ENCODE measurements around the gene ITPR2.

DNA sequence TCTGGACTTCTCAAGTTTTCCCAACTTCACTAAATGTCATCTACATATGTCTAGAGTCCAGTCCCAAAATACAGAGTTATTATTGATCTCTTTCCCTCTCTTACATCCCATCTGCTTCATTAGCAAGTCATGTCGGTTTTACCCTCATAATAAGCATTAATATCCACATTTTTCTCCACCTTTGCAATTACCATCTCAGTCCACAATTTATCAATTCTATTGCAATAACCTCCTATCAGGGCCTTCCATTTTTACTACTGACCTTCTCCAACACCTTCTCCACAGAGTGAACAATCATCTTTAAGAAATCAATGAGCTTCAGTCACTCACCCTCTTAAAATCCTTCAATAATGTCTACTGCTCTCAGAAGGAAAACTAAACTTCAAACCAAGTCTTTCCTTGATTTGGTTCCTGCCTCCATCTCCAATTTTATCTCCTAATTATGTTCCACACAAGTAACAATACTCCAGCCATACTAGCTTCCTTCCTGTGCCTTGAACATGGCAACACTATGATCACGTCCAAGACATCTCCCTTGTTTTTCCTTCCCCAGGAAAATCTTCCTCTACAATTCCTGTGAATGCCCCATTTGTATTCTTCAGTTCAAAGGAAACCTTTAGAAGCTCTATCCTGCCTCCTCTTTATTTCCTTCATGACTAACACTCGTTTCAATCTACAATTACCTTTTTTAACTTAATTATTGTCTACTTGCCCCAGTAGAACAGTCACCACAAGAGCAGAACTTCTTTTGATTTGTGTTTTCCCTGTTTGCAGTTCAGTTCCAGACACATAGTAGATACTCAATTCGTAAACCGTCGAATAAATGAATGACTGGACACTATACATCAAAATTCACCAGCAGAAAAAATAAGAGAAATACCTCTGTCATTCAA is 151.6 kb upstream of the SOX5 start:
- PRO-cap, result no peak

DNA sequence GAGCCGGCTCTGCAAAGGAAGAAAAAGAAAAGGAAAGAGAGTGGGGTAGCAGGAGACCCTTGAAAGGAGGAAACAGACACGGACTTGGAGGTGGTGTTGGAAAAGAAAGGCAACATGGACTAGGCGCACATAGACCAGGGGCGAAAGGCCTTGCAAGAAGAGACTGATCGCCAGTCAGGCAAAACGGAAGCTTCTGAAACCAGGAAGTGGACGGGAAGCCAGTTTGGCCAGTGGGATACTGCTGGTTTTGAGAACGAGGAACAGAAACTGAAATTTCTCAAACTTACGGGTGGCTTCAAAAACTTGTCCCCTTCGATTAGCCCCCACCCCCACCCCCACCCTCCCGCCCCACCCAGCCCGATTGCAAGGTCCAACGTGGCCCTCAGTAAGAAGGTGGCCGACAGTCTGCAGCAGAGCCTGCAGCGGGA is 364.9 kb downstream of the BCAT1 start:
- PRO-cap, result no peak

DNA sequence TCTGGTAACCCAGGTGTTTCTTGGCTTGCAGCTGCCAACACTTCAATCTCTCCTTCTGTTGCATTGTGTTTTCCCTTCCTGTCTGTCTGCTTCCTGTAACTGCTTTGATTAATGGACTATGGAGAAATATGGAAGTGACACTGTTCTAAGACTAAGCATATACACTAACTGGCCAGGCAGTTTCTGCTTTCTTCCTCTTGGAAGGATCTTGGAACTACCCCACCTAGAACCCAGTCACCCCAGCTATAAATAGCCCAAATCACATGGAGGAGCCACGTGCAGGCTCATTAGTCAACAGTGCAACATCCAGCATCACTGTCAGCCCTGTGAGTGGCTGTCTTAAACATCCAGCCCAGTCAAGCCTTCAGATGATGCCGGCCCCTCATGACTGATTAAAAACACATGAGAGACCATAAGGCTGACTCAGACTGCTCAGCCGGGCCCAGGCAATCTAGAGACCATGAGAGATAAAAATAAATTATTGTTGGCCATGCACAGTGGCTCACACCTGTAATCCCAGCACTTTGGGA is 39.2 kb downstream of the BCAT1 start:
- PRO-cap, result unidirectional peak, plus-strand start at position 421 of the sequence

DNA sequence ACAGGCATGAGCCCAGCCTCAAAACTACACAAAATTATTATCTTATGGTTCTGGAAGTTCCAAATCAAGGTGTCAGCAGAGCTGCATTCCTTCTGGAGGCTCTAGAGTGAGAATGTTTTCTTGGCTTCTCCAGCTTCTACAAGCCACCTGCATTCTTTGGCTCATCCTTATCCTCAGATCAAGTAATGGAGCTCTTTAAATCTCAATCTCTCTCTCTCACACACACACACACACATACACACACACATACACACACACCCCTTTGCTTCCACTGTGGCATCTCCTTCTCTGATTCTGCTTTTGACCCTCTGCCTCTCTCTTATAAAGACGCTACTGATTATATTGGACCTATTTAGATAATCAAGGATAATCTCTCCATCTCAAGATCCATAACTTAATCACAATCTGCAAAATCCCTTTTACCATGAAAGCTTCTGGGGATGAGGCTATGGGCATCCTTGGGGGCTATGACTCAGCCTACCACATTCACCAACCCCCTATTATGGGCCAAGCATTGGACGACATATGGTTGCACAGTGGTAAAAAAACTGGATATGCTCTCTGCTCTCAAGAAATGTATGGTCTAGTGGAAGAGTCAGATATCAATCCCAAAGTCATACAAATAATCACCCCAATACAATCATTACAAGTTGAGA is 12.3 kb downstream of the BCAT1 start:
- PRO-cap, result no peak

GRCh38 chr12:24951908-24952261 is 3.0 kb upstream of the BCAT1 start:
- PRO-cap, result no peak

GRCh38 chr12:25054580-25055182 is 2.2 kb downstream of the IRAG2 start:
- PRO-cap, result no peak

- PRO-cap, result no peak
Observed at GRCh38 chr12:25056037-25056439, 3.5 kb downstream of the IRAG2 start.

GRCh38 chr12:25206500-25207105 is 11.6 kb downstream of the ETFRF1 start:
- PRO-cap, result no peak

DNA sequence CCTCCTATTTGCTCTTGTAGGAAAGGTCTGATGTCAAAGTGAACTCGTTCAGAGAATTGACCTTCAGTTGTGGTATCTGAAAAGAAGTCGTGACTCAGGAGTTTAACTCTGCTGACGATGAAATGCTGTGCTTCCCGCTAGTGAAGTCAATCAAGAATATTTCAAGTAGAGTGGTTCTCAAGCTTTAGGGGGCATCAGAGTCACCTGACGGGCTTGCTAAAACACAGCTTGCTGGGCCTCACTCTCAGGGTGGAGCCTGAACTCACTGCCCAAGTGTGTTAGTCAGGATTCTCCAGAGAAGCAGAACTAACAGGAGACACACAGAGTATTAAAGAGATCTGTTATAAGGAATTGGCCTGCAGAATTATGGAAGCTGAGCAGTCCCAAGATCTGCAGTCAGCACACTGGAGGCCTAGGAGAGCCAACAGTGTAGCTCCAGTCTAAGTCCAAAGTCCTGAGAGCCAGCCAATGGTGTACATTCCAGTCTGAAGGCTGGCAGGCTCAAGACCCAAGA is 139.5 kb upstream of the LMNTD1 start:
- PRO-cap, result no peak

DNA sequence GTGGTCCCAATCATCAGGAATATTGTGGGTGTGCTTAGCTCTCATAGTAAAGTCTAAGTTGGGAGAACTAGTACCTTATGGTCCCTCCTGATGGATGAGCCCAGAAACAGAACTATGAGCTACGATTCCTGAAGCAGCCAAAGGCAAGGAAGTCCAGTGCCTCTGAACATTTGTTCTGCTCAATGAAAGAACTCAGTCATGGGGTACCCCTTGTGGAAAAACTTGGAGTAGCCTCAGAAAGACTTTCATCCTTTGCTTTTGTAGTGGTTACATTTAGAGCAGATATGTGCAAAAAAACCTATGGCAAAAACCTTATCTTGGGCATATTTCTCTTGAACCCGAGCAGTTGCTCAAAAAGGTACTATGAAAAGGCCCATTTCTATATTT is 28.9 kb upstream of the BHLHE41 start:
- PRO-cap, result no peak

- PRO-cap, result no peak
Observed at GRCh38 chr12:26239333-26239974, 44.1 kb downstream of the SSPN start.

GRCh38 chr12:26246451-26247234 is 51.3 kb downstream of the SSPN start:
- PRO-cap, result no peak

- PRO-cap, result bidirectional peak, plus-strand start at chr12:26287823, minus-strand start at chr12:26287749
Observed at GRCh38 chr12:26287474-26287884, 92.1 kb downstream of the SSPN start.

GRCh38 chr12:26384772-26385715 is 189.7 kb downstream of the SSPN start:
- PRO-cap, result no peak

GRCh38 chr12:26600383-26600965 is 232.5 kb downstream of the ITPR2 start:
- PRO-cap, result no peak

DNA sequence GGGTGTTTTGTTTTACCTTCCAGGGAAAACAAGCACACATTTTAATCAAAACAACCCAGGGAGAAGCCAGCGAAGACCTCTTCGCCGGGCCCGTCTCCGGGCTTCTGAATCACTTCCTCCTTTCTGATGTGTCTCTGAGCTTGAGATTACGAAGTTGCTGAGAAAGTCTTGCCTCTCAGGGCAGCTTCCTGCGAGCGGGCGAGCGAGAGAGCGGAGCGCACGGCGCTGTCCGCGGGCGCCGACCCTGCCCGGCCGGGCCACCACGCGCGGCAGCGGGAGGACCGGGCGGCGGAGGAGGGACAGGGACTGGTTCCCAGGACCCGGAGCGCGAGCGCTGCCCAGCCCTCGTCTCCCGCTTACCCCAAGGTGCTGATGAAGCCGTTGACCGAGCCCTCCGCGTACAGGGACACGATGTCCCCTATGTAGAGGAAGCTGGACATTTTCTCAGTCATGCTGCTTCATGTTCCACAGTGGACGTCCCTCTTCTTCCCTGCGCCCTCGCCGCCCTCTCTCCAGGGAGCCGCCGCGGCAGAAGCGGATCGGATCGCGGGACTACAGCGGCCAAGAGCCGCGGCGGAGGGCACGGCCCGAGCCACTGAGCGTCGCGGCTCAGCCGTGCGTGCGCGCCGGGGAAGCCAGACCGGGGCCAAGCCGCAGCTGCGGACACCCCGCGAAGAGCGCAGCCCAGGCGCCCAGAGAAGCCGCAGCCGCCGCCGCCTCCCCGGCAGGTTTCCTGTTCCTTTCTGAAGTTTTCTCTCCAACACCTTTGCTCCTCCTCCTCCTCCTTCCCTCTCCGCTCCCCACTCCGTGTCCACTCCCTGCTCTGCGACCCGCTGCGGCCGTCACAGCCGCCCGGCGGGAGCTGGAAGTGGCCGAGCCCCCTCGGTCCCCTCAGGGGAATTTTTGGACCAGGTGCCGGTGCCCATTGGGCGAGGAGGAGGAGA is at the start of gene ITPR2:
Gene ITPR2, minus strand, starts transcription at position 865 of the 944 bp plus-strand sequence.
- PRO-cap, result bidirectional peak, plus-strand start at position 186 of the sequence, minus-strand start at position 106 of the sequence; unidirectional peak, minus-strand start at position 351 of the sequence; bidirectional peak, plus-strand start outside the sequence, minus-strand start at position 864 of the sequence

DNA sequence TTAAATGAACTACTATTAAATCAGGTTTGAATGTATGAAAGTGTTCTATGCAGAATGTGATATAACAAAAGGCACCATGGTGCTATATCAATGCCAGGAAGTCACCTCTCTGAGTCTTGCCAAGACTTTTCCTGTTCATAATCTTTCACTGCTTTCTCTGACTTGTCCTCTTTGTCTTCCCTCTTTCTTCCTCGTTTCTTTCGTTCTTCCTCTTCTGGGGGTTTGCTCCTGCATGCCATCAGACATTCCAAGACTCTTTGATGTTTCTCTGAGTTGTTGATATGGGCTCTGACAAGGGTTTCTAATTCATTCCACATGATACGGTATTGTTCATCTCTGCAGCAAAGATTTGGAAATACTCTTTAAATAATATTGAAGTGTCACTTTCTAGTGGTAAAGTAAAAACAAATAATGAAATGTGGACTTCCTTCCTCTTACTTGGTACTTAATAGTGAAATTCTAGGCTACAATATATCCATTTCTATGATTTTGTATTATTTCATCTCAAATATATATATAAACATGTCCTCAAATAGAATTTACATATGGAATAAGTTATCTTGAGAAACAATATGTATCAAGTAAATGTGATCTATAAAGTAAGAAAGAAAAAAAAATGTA is 24.3 kb downstream of the INTS13 start:
- PRO-cap, result no peak

- PRO-cap, result no peak
Observed at GRCh38 chr12:26935853-26936394, 1.9 kb downstream of the INTS13 start.

DNA sequence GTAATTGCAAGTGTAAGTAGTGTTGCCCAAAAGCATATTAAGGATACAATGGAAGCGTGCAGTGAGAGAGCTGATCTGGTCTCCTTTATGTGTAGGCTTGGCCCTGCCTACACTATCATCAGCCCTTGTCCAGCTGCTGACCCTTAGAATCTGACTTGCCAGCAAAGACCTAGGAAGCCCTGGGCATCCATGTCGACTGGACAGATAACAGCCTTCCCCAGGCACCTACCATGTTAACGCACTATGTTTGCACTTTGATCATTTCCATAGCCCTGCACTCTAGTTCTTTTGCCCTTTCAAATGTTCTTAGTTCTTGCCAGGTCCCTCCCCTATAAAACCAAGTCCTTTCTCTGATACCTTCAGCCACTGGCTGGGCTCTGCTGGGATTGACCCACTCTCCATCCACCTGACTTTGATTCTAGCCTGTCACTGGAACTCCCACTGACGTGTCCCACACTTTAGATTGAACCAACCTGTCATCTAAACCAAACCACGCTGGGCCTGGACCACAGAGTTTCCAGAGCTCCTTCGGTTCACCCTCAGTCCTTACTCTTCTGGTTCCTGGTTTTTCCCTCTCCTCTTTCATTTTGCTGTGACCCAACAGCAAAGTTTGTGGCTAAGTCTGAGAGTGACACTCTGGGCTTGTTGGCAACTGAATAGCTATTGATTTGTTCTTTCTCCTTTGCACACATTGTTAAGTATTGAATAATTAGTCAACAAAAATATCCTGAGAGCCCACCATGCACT is 51.9 kb upstream of the STK38L start:
- PRO-cap, result no peak

DNA sequence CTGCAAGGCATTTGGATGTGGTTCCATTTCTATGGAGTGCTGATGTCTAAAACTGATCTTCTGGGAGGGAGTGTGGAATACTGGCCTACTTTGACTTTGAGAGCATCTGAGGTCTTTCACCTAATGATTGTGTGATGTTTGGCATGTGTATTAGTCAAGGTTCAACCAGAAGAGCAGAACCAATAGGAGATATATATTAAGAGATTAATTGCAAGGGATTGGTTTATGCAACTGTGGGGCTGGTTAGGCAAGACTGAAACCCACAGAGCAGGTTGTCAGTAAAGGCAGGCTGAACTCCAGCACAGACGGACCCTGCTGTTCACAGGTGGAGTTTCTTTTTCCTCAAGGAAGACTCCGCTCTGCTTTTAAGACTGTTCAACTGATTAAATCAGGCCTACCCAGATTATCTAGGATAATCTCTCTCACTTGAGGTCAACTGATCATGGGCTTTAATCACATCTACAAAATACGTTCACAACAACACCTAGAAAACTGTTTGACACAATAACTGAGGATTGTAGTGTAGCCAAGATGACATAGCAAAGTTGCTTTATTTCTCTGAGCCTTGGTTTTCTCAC is 11.7 kb downstream of the BMAL2 start:
- PRO-cap, result no peak